Helper T cell (primary cell): ENCODE results near the genes PRR16 and ZNF474.

DNA sequence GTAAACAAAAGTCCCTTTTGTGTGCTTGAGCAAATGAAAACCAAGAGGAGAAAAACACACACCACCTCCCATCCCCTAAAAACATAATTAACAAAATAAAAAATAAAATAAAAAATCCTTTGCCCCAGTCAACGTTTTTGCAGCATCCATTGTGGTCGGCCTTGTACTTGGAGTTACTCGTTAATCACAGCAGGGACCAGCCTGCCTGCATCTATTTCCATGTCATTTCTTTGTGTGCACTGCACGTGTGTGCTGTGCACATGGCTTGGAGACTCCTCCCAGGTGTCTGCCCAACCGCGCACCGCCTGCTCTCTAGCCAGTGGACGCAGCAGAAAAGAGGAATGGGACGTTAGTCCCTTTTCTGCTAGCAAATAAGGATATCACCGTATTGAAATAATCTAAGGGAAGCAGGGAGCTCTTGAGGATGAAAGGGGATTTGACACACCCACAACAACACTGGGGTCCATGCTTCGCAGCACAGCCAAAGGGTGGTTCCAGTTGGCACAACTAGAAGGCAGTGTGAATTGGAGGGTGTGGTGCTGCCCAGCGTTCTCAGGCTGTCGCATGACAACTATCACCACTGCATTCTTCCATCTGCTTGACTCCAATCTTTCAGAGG, 129.9 kb downstream of the SEMA6A start:
- PRO-cap, 2 experiments = no peak in any of the 2 experiments

DNA sequence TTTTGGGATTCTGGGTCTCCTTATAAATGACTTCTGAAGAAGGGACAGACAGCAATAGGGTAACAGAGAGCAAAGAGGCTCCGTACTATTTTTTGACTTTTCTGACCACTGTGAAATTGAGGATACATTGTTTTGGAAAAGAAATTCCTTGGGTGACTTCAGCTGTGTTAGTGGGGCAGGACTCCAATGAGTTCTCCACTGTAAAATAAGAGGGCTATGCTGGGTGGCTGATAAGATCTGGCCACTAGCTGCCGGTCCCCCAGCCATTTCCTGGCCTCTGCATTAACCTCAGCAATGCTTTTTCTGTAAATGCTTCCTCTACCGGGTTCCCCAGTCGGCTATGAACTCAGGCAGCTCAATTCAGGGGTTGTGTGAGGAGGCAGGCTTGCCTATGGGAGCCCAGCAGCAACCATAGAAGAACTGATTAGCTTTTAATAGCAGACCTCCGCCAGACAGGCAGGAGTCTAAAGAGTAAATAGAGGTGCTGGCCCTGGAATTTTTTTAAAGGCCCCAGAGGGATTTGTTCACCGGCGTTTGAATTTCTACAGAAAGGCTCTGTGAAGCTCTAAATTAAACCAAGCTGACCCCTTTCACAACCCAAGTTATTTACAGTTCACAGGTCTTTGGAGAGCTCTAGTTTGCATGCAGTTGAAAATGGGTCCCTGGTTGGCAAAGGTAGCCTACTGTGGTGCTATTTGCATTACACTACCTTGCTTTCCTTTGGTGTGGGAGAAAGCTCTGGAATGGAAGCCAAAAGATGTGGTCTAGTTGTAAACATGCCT, 289.5 kb upstream of the SEMA6A start:
- PRO-cap, 2 experiments = no peak in any of the 2 experiments

- PRO-cap, 2 experiments = no peak in any of the 2 experiments
Observed at GRCh38 chr5:117343682-117343977, 769.0 kb upstream of the SEMA6A start.

- PRO-cap, 2 experiments = no peak in any of the 2 experiments
Observed at GRCh38 chr5:118837383-118838279, 150.7 kb downstream of the DTWD2 start.

DNA sequence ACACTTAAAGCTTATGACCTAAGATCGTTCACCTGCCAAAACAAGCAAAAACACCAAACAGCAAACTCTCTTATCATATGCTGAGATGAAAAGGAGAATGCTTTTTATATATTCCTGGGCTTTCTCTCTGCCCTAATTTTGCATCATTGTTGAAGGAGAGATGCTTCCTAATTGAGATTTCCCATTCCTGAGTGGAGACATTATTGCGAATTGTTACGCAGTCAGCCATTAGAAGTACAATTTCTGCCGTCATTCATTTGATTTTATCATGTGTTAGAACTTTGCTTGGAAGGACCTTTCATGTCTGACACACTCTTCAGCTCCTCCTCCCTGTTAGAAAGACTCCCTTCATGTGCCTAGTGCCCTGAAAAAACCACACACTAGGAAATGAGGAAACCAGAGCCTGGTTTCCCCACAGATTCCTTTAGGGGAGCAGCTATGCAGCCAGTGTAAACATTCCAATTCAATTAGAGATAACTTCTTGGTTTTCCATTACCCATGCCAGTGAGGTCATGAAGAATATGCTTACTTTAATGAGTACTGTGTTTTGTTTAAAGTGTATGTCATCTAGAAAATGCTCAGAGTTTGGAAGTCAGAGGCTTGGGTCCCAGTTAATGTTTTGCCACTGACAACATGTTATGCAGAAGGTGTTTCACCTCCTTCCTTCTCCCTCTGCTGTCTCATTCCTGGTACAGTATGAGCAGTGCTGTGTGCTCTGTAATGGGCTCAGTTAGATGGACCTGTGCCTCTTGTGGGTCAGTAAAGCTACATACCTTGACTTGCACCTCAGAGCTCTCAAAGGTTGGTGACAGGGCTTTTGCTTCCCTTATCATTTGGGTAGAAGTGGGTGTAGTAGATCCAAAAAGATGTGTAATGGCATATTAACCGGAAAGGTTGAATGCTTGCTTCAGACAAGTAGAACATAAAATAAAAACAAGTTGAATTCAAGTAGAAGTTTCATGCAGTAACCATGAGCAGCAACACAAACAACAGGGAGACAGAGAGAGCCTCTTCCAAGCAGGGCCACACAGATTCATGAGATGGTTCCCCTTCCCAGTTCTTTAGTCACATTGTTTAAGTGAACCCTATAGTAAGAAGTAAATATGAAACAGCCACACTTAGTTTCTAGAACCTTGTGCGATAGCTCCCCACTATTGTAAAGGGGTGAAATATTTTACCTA, 52.7 kb upstream of the TNFAIP8 start:
- PRO-cap, 2 experiments = peak in 1 of 2 experiments; most common plus-strand start position 581 of the sequence (in 1); most common minus-strand start position 238 of the sequence (in 1)

DNA sequence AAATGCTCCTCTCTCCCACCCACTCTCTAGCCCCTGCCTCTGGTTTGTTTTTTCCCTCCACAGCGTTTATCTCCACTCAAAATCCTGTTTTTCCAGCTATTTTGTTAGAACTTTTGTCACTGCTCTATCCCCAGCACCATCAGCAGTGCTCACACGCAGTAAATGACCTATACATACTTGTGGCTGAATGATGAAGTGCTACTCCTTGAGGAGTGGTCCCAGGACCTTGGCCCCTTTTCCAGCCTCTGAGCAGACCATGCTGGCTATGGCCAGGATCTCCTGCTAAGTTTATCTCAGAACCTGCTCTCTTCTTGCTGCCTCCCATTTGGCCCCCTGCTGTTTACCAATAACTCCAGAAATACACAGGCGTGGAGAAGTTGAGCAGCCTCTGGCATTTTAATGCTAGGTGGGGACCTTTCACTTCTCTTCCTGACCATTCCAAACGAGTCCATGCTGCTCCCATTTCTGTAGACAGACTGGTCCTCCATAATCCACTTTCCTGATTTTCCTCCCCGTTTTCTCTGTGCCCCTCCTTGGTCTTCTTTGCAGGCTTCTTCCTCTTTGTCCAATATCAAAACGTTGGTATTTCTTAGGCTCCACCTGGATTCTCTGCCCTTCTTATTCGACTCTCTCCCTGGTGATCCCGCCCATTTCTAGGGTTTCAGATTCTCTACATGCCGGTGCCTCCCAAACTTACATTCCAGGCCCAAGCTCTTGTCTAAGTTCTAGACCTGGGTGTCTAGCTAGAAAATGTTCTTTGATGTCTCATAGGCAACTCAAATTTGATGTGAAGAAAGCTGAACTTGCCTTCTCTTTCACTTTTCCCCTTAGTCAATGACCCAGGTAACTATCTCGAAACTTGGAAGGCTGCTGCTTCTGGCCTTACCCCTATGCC, 33.4 kb upstream of the TNFAIP8 start:
- PRO-cap, 2 experiments = no peak in any of the 2 experiments

GRCh38 chr5:119325769-119326917, 29.7 kb upstream of the TNFAIP8 start:
- PRO-cap, 2 experiments = no peak in any of the 2 experiments

- PRO-cap, 2 experiments = peak in 2 of 2 experiments; most common plus-strand start chr5:119333226 (in 2)
Observed at GRCh38 chr5:119332766-119333864, 22.7 kb upstream of the TNFAIP8 start.

GRCh38 chr5:119357188-119357621, 1.4 kb downstream of the TNFAIP8 start:
- PRO-cap, 2 experiments = no peak in any of the 2 experiments

- PRO-cap, 2 experiments = no peak in any of the 2 experiments
Observed at GRCh38 chr5:119358156-119358449, 2.3 kb downstream of the TNFAIP8 start.

DNA sequence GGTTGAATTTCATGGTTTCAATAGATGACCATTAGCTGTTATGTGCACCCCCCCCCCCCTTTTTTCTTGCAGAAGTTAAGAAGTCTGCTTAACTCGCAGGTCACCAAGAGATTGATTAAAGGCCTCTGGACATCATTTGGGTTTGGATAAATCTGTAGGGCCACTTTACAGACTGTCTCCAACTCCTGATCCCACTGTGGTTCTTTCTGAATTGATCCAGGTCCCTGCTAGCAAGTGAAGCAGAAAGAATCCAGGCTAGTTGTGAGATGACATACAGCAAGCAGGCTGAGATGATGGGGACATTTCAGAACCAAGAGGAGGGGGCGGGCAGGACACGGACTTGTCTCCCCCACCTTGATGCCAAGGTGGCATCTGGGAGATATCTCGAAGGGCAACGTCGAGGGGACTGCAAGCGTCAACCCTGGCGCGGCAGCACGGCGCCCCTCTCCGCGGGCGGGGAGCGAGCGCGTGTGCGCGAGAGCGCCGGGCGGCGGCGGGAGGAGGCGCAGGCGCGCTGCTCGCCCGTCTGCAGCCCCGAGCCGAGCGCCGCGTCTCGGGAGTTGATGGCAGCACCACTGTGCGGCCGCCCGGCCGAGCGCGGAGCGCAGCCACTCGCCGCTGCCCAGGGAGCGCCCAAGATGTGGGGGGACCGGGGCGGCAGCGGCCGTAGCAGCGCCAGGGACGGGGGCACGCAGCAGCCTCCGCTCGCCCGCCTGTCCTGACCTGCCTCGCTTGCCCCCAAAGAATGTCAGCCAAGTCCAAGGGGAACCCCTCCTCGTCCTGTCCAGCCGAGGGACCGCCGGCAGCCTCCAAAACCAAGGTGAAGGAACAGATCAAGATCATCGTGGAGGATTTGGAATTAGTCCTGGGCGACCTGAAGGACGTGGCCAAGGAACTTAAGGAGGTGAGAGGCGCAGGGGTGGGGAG, at the start of gene PRR16:
TSS of gene PRR16 (plus strand) at position 559 of the 927 bp plus-strand sequence.
- PRO-cap, 2 experiments = no peak in any of the 2 experiments

DNA sequence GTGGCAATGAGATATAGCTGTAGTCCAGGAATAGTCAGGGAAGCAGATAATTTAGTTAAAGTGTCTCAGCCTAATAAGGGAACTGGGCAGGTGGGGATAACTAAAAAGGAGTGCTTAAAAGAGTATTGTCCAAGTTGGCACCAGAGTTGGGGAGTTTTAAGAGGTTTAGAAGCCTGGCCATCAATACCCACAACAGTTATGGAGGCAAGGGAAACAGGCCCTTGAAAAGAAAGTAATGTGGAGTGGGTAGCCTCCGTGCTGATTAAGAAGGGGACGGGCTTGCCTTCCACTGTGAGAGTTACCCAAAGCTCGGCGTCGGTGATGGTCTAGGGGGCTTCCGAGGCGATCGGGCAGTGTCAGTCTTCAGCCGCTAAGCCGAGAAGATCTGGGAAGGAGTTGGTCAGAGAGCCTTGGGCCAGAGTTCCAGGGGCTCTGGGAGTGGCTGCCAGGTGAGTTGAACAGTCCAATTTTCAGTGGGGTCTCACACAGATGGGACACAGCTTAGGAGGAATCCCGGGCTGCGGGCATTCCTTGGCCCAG, 236.5 kb downstream of the PRR16 start:
- PRO-cap, 2 experiments = no peak in any of the 2 experiments

GRCh38 chr5:122020073-122020801, 57.8 kb downstream of the LOX start:
- PRO-cap, 2 experiments = no peak in any of the 2 experiments

DNA sequence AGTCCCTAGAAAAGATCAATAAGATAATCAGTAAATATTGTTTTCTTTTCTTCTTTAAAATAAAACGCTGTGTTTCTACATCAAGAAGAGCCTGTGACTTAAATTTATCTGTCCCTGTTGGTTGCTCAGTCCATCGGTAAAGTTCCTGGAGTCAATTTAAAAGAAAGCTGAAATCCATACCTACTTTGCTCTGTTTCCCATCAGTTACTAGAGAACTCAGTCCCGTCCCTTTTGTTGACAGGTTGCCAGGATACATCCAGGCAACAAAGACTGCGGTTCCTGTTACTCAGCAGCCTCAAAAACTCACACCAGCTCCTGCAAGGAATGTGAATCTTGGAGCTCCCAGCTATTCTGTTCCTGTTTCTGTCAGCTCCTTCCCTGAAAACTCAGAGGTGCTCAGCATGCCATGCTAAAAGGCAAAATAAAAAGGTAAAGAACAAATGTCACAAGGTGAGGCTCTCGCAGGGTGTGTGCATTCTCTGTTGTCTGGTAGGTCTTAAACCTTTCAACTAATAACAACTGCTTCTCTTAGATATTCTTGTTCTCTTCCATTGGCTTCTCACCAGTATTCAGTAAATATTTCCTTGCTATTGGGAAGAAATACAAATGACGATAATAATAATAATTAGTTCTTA, at the start of gene ZNF474:
TSS of gene ZNF474 (plus strand) at position 292 of the 635 bp plus-strand sequence.
- PRO-cap, 2 experiments = no peak in any of the 2 experiments

DNA sequence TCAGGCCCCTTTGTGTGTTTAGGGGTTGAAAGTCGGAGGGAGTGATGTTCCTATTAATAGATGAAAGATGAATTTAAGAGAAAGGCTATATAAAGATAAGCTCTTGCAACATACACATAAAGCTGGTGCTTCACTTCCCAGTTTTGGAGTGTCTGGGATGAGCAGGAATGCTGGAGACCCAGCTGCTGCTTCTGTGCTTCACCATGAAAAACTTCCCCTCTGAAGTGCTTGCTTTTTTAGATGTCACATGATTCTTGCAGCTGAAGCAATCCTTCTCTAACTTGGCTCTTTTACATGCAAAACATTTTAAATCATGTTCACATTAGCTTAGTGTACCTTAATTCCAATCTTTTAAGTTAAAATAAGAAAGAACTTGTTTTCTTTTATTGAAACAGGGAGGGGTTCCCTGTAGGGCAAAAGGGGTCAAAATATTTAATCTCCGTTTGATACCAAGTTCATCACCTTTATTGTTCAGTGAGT, 19.6 kb upstream of the SNCAIP start:
- PRO-cap, 2 experiments = no peak in any of the 2 experiments

GRCh38 chr5:122310524-122311030, 1.5 kb upstream of the SNCAIP start:
- PRO-cap, 2 experiments = no peak in any of the 2 experiments

DNA sequence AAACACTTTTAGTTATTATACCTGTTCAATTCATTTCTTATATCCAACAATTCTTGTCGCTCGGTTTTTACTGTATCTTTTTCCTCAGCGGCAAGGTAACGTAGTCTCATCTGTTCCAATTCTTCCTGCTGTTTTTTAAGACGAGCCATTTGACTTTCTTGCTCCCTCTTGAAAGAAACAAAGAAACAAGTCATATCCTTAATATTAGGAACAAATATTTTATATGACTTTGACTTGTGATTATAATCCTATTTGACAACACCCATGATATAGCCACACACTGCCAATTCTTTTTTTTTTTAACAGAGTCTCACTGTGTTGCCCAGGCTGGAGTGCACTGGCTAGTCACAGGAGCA, 73.3 kb downstream of the CEP120 start:
- PRO-cap, 2 experiments = no peak in any of the 2 experiments

DNA sequence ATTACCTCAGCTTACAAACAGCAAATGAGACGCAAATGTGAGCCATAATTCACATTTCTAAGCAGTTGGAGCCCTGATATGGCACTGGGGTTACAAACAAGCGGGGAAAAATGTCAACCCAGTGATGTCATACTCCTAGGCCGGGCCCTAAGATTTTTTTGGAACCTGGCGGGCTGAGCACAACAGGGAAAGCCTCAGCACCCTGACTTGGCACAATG, 476 bp upstream of the CSNK1G3 start:
- PRO-cap, 2 experiments = no peak in any of the 2 experiments

DNA sequence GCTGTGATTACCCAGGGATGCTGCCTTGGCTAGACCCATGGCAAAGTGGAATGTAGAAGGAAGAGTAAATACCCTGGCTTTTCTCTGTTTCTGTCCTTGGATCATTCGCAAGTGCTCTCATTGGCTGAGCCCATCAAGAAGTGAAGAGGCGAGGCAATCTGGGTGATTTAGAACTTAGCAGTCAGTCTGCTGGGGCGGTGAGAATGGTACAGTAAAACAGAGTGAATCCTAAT, 354.9 kb downstream of the CSNK1G3 start:
- PRO-cap, 2 experiments = peak in 1 of 2 experiments; most common plus-strand start position 180 of the sequence (in 1)

- PRO-cap, 2 experiments = no peak in any of the 2 experiments
Observed at GRCh38 chr5:124127561-124128375, 615.8 kb downstream of the CSNK1G3 start.